AG08470 (cell line): ENCODE measurements around the gene CCDC170.

DNA sequence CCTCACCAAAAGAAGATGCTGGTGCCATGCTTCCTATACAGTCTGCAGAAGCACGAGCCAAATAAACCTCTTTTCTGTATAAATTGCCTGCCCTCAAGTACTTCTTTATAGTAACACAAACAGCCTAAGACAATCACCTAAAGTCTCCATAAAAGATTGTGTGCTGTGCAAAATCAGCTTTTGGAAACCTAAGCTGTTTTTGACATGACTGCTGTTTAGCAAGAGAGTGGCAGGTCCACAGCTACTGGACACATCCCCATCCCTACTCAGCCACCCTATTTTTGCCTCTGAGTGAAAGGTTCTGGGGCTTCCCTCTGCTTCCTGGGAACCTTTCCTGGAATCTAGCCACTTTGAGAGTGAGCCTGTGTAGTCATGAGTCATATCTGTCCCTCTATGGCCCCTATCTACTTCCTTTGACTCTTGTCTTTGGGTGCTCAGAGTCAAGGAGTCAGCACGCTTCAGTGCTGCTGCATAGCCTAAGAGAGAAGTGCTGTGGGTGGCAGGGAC, 110.0 kb downstream of the PPP1R14C start:
- RRBS = no CpG with 5 or more reads among the region's 2 CpGs

GRCh38 chr6:150572957-150573637, 26.6 kb upstream of the PLEKHG1 start:
- RRBS = no CpG with 5 or more reads among the region's 9 CpGs

DNA sequence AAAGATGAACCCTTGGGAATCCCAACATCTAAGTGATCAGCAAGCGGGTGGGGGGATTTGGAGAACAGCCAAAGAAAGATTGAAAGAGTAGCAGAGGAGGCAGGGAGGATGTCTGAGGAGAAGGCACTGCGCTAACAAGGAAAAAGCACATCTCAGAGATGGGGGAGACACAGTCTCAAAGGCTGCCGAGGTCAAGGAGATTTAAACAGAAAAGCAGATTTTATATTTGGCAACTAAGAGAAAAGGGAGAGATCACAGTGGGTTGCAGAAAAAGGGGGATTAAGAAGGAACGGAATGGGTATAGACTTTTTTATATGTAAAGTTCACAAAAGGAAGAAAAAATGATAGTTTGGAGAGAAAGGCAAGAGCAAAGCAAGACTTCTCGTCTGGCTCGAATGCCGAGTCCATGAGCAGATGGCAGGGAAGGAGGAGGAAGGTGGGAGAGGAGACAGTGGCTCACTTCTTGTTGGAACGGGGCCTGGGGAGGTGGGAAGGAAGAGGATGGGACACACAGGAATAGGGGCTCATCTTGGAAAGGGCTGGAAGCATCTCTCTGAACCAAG, 53.1 kb upstream of the MTHFD1L start:
- RRBS = no CpG with 5 or more reads among the region's 8 CpGs

GRCh38 chr6:150814280-150814797, 51.2 kb upstream of the MTHFD1L start:
- RRBS = no CpG with 5 or more reads among the region's 5 CpGs

DNA sequence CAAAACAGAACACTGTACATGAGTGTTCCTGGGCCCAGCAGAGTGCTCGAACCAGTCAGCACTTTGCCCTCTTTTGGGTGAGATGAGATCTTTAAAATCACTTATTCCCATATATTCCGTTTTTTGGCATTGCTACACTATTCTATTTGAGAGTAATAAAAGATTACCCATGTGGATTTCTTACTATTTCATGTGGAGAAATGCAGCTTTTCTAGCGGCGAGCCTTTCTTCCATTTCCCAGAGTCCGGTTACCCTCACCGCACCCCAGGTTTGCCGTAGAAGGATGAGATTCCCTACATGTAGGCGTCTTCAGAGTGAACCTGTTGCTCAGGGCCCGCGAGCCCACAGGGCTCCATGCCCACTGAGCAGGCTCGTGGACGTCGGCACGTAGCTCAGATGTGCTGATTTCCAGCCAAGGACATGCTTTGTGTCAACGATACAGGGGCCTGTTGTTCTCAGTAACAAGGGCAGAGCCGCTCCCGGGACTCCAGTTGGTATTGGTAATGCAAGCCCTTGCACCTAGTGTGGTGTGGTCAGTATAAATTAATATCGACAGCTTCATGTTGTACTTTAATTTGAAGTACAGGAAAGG, 159.5 kb downstream of the MTHFD1L start:
- RRBS = no CpG with 5 or more reads among the region's 18 CpGs

GRCh38 chr6:151351074-151352038, 40.0 kb downstream of the ZBTB2 start:
- RRBS = 92% methylated on average over 2 of the region's 28 CpGs

DNA sequence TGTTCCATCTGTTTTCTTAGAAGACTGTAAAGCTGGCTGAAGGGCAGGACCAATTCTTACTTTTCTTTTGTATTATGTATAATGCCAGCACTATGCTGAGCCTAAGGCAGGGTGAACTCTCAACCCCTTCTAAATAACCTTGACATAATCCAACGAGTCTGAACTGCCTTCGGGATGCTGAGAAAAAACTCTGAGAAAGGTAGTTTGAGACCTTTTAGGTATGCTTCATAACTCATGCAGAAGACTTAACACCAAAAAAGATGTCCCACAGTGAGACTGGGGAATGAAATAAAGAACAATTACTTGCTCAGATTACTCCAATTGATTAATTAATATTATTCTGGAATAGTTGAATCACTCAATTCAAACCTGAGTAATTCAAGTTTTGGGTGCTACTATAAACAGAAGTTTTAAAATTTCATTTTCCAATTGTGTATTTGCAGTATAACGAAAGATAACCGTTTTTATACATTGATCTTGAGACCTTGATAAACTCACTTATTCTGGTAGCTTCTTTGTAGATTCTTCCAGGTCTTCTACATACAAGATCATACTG, 19.1 kb upstream of the ZBTB2 start:
- RRBS = no CpG with 5 or more reads among the region's 4 CpGs

DNA sequence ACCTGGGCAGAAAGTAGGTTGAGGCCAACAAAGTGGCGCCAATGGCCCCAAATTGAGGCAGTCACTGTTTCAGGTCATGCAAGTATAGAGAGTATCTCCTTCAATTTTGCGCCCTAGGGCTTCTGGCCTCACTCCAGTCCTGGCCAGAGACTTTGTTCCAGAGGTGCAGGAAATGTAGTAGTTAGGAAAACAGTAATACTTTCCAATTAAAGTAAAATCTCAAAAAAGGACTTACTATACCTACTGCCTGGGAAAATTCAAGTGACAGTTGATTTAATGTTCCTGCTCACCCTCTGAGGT, 832 bp downstream of the ARMT1 start:
- RRBS = no CpG with 5 or more reads among the region's 2 CpGs

- RRBS = 3% methylated on average over 41 of the region's 69 CpGs
Observed at GRCh38 chr6:151493577-151494247, at the start of gene CCDC170. TSS of gene CCDC170 (plus strand) at chr6:151494017.

GRCh38 chr6:151494248-151495007, 611 bp downstream of the CCDC170 start:
- RRBS = 4% methylated on average over 10 of the region's 44 CpGs

DNA sequence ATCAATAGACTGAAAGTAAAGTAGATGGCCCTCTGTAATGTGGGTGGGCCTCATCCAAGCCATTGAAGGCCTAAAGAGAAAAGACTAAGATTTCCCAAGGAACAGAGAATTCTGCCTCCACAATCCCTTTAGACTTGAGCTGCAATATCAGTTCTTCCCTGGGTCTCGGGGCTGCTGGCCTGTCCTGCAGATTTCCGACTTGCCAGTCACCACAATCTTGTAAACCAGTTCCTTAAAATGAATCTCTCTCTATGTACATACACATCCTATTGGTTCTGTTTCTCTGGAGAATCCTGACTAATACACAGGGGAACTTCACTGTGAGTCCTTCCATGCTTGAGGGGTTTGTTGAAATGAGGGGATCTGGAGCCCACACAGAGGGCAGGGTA, 12.9 kb downstream of the CCDC170 start:
- RRBS = no CpG with 5 or more reads among the region's 2 CpGs

DNA sequence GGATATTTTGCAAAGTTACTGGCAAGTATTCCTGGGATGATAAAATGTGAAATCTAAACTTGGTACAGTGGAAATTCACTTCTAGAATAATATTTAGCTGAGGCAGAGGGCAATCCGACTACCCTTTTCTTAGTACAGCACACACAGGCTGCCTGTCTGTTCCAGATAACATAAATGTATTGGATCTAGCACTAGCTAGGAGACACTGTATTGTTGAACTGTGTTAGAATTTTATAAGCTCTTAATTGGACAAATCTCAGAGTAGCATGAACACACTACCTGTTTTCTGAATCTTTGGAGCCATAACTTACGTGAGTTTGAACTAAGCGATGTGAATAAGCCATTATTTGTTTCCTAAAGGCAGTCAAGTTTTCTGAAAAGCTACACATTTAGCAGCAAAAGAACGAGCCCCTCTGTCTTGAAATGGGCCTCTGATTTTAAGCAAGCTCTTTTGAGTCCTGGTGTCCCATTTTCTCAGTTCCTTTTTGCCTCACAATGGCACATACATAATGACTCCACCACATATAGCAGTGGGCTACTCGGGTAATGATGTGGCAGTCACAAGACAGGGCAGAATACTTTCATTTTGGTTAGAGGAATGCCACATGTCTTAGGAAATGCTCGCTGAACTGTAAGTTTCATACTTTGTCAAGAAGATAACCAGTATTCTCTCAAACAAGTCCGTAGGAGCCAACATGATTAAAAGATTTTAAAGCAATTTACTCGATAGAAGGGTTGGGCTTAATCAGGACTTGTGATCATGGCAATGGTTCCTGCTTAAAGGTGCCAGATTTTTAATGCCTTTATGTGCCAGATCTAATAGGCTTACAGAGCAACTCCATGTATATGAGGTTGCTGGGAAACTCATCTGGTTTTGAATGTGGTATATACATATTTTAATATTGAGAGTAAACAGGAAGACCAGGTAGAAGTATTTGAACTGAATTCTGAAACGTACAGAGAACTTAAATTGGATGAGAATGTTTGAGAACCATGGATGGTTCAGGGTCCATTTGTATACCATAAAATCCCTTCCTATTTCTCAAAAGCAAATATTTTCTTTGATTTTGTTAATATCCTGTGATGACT, 116.3 kb upstream of the ESR1 start:
- RRBS = no CpG with 5 or more reads among the region's 9 CpGs

DNA sequence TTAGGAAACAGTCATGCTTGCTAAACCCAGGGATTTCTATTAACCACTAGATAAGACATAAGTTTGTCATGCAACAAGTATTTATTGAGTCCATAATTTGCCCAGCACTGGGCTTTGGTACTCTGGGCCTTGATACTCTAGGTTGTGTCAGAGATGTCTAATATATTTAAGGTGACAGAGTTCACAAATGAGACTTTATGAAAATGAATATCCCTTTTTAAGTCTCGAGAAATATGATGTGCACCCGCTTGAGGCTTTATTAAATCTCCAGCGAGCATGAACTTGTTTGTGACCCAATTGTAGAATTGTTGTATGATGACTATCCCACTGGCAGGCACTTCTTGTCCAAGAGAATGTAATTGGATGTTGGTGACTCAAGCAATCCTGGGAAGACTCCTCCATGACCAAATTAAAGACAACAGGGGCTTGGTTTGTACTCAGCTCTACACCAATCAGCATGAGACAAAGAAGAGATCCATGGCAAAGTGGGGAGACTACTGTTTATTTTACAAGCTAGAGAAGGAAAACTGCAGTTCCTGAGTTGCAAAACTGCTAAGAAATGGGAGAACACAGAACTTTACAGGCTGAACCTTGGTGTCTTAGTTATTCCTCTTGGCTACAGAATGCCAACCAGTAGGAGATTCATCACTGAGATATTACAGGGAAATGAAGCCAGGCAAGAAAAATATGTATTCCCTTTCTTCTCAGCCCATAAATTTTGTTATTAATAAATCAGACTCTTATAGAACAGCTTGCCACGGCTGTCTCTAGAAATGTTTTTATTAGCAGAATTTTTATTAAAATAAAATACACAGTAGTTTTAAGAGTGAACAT, 109.4 kb downstream of the ESR1 start:
- RRBS = no CpG with 5 or more reads among the region's 4 CpGs

GRCh38 chr6:152094838-152095543, 287.5 kb downstream of the ESR1 start:
- RRBS = no CpG with 5 or more reads among the region's 5 CpGs

DNA sequence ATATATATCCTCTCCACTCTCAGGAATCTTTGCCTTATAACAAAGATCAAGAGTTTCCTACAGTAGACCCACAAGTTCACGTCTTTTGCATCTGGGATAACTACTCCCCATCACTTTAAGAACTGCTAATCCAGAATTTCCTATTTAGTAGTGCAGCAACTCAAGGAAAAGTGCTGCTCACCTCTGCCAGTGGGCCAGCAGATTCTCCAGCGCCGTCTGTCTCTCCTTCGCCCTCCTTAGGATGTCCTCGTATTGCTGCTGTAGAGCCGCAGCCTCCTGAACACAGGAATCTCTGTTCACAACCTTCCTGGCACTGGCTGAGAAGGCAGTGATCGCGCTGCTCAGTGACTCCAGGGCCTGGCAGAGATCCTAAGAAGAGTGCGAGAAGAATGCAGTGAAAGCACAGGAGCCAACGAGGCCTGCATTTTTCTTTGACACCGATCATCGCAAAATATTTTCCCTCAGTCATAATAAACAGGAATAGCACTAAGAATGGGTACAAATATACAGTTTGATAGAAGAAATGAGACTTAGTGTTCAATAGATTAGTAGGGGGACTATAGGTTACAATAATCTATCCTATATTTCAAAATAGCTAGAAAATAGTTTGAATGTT, 209.0 kb downstream of the SYNE1 start:
- RRBS = no CpG with 5 or more reads among the region's 12 CpGs

DNA sequence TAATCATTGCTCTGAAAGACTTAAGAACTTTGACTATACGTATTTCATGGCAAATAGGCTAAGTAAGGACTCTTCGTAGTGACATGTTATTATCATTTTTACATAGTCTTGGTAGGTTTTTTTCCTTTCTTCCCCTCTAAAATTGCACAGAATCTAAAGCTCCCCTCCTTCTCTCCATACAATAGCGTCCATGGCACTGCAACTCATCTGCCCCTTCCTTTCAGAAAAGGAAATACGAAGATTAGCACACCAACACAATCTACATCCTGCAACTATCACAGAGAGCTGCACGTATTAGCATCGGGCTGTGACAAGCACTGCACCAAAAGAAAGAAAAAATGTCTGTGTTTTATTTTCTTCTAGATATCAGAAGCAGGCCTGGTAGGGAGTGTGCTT, 124.7 kb downstream of the IPCEF1 start:
- RRBS = no CpG with 5 or more reads among the region's 6 CpGs

- RRBS = no CpG with 5 or more reads among the region's 3 CpGs
Observed at GRCh38 chr6:154250068-154250363, 106.6 kb downstream of the IPCEF1 start.

GRCh38 chr6:154508281-154509158, 2.0 kb downstream of the CNKSR3 start:
- RRBS = no CpG with 5 or more reads among the region's 11 CpGs

DNA sequence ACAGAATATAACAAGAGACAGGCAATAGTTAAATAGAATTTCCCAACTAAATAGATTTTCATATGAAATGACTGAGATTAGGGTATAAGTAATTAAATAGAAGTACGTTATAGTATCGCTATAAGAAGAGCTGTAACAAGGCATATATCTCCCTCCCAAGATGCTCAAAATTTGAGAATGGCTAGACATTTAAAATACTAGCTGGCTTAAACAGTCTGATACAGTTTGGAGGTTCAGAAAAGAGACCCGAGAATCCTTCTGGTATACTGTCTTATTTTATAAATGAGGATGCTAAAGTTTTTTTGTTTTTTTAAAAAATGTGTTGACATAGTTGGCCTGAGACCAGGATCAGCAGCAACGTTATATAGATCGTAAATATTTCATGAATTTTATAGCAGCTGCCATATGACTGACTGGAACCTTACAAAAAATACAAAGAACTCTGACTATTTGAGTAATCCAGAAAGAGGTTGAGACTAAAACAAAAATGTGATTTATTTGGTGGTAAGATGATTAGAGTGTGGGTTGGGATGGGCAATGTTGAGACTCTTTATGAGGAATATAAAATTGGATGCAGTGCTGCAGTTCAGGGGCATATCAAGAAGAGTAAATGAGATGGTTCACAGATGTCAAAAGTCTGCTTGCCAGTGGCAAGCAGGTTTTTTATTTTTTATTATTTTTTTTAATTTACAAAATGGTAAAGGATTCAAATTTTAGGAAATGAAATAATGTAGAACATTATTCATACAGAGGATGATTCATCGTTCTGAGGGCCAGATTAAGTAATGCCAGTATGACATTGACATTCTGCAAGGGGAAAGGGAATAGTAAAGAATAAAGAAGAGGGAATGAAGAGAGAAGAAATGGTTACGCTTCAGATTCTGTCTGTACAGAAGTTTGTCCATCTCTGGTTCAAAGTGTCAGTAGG, 58.4 kb downstream of the SCAF8 start:
- RRBS = no CpG with 5 or more reads among the region's 7 CpGs

DNA sequence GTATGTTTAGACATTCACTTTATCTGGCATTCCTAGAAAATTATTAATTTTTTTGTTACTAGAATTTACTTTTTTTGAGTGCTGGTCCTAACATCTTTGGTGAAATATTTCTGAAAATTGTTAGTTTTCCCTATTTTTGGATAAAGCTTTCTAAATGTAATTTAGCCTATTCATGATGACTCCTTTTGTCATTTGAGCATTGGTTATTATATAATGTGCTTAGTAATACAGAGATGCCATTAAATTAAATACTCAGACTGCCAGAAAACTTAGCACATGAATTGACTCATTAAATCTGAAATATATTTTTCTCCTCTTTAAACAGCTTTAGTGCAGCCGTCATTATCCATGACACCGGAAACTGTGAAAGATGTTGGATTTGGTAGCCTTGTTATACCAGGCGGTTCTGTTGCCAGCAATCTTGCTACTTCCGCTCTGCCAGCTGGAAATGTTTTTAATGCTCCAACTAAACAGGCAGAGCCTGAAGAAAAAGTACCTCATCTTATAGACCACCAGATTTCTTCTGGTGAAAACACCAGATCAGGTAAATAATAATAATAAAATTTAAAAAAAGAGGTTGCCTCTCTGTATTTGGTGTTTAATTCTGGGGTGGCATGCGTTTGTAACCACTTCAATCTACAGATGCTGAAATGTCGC, 97.5 kb downstream of the SCAF8 start:
- RRBS = no CpG with 5 or more reads among the region's 6 CpGs